Jurkat, Clone E6-1 (cell line): Measurements from ENCODE around the gene CANX.

DNA sequence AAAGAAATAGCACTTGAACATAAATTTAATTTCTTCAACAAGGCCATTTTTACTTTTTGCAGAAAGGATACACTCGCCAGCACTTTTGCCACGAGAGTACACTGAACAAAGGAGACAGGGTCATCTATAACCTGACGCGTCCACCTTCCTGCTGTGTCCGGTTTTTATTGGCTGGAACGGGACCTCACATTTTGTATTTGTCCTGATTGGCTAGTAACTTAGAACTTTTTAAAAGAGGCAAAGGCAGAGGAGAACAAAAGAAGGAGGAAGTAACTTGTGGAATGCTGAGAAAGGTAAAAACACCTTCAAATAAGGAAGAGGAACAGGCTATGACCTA, 17.0 kb upstream of the TMED9 start:
- RRBS: no CpG with 5 or more reads among the region's 6 CpGs

DNA sequence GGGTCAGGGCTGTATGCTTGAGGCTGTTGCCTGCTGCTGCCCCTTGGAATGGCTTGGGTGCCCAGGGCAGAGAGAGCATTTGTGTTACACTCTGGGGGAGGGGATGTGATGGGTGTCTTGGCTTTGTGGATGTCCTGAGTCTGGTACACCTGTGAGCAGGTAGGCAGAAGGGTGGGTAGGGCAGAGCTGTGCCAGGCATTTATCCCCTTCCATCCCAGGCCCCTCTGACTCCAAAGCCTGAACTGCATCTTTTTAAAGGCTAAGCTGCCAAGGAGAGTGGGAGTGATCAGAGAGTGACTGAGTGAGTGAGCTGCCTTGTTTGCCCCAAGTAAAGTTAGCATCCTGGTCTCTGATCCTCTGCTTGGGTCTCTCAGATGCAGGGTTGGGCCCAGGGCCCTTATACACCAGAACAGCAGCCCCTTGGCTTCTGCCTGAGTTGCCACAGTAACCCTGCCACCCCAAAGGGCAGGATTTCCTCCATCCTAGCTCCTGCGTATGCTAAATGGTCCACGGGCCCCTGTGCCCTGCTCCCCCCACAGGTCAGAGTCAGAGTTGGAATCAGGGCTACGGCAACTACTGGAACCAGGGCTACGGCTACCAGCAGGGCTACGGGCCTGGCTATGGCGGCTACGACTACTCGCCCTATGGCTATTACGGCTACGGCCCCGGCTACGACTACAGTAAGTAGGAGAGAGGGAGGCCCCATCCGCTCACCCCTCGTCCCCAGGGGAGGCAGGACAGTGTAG, 5.4 kb downstream of the HNRNPAB start:
- RRBS: no CpG with 5 or more reads among the region's 14 CpGs

DNA sequence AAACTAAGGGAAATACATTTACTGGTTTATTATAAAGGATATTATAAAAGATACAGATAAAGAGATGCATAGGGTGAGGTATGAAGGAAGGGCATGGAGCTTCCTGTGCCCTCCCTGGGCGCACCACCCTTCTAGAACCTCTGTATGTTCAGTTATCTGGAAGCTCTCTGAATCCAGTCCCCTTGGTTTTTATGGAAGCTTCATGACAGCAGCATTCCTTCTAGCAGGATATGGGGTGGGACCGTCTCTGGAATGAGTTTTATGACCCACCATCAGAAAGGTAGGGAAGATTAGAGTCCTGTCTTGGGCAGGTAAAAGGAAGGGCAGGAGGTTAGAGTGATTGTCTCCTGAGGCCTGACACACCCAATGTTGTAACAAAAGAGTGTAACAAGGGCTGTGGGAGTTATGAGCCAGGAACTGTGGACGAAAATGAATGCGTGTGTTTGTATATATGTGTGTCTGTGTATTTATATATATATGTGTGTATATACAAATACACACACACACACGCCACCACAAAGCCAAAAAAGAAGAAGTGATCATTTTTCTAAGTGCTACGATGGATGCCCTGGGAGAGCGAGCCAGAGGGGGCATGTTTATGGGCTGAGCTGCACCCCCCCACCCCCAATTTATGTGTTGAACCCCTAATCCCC, 6.0 kb downstream of the PHYKPL start:
- RRBS: no CpG with 5 or more reads among the region's 7 CpGs

DNA sequence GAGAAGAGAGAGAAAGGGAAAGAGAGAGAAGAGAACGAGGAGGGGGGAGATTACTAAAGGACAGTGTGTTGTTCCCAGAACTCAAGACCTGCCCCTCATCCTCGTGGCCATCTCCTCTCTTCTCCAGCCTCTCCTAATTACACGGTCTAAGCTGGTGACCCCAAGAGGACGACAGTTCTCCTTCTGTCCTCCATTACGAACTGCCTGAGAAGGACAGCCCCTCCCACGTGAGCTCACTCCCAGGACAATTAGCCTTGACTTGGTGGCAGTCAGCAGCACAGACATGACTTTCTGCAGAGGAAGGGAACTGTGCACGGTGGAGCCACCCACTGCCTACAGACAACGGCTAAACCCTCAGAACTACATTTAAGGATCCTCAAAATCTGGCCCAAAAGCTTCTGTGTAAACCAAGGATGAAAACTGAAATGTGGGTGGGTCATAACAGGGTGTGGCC, 99.0 kb downstream of the COL23A1 start:
- RRBS: no CpG with 5 or more reads among the region's 8 CpGs

- RRBS: no CpG with 5 or more reads among the region's 7 CpGs
Observed at GRCh38 chr5:178542396-178542973, 47.7 kb downstream of the COL23A1 start.

DNA sequence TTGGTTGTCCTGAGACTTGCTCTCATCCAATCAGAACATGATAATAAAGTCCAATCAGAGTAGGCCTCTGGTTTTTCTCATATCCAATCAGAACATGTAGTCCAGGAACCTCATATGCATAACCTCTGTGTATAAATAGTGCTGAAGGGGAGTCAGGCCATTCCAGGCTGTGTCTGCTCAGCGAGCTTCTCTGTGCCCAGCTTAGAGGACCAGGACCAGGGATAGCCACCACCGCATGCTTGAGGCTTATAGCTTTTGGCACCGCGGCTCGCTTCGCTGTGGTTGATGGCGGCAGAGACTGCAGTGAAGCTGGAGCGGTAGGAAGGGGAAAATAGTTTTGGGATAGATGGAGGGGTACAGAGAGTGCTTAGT, 26.8 kb upstream of the ZNF354B start:
- RRBS: no CpG with 5 or more reads among the region's 8 CpGs

DNA sequence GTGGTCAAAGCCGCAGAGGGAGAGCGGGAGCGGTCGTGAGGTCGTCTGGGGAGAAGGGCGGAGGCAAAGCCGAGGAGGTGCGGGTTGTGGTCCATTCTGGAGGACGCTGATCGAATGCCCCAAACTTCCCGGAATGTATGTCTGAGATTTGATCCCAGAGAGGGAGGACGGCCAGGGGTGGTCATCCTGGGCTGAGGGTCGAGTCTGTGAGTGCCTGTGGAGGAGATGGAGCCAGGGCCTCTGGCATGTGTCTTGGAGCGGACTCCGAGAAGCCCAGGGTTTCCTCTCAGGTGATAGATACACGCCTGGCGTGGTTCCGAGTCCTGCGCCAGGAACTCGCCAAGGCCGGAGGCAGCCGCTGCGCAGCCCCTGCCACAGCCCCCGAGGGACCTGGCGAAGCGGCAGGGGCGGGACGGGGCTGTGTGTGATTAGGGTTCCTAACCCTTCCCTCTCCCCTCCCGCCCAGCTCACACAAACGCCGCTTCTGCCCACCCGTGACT, 362 bp downstream of the ZNF454 start:
- RRBS: no CpG with 5 or more reads among the region's 32 CpGs

GRCh38 chr5:178995047-178995309, 142 bp downstream of the GRM6 start:
- RRBS: 95% methylated on average over 11 of the region's 23 CpGs

GRCh38 chr5:179265360-179266217, 79.7 kb downstream of the ADAMTS2 start:
- RRBS: 75% methylated on average over 14 of the region's 40 CpGs

- RRBS: 94% methylated on average over 3 of the region's 24 CpGs
Observed at GRCh38 chr5:179270534-179271735, 74.3 kb downstream of the ADAMTS2 start.

DNA sequence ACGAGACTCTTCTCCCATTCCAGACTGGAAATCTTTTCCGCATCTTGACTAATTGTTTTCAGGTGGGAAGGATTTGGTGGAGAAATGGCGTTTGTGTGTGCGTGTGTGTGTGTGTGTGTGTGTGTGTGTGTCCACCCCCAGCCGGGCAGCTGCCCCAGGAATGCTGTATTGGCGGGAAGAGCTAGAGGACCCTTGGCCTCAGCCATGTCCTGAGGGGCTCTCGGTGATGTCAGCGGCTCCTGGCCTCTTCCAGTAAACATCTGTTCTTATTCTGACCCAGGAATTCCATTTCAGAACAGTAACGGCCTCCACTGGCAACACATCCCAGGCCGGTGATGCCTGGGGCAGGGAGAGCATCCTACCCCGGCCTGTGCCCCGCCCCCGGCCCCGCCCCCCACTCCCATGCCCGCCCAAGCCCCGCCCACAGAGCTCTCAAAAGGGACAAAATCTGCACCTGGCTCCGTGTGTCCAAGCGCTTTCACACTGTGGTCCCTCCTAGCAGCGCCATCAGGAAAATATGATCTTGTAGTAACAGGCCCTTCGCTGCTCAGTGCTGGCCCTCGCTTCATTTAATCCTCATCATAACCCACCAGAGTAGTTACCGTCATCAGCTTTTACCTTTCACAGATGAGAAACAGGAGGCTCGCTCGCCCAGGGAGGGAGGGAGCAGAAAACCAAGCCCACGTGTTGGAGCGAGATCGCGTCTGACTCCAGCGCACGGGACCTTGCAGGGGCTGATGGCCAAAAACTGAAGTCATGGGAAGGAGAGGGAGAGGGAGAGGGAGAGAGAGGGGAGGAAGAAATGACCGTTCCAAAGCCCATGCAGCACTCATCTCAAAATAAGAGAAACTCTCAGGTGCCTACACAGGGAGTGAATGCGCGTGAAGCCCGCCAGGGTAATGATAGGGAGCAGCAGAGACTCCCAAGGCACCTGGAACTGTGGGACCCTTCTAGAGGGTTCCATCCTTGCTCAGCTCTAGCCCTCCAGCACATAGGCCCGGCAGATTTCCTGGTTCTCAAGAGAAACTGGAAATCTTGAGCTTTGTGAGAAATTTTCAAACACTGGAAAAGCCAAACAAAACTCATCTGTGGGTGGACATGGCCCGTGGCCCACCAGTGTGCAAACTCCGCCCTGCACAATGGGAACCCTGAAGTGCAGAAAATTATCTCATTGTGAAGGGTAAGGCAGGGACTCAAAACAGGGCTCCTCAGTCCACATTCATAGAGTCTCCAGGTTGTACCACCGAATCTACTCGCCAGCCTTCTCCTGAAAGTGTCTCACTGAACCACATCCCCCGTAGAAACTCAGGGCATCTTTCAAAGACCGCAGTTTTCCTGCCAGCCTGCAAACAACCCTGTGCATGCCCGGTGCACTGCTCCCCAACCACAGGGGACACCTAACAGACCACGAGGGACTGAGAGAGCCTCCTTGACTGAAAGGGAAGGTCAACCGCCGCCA, 18.6 kb downstream of the ADAMTS2 start:
- RRBS: no CpG with 5 or more reads among the region's 45 CpGs

GRCh38 chr5:179475138-179475856, 75.1 kb upstream of the RUFY1 start:
- RRBS: no CpG with 5 or more reads among the region's 23 CpGs

- RRBS: no CpG with 5 or more reads among the region's 10 CpGs
Observed at GRCh38 chr5:179553723-179554364, 3.5 kb downstream of the RUFY1 start.

- RRBS: no CpG with 5 or more reads among the region's 18 CpGs
Observed at GRCh38 chr5:179568494-179569751, 18.6 kb downstream of the RUFY1 start.

DNA sequence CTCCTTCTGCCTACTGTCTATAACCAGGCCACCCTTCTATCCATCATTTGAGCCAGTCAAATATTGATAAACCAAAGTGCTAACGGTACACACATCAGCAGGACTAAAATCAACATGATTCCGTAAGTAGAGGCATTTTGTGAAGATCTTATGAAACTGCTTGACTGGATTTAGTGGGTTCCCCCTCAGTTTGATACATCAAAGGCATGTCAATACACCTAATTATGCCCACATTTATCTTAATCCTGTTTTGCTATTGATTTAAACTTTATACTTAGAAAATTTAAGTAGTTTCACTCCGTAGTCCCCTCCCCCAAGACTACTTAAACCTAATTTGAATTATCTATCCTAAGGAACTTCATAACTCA, 7.1 kb downstream of the HNRNPH1 start:
- RRBS: no CpG with 5 or more reads among the region's 3 CpGs

DNA sequence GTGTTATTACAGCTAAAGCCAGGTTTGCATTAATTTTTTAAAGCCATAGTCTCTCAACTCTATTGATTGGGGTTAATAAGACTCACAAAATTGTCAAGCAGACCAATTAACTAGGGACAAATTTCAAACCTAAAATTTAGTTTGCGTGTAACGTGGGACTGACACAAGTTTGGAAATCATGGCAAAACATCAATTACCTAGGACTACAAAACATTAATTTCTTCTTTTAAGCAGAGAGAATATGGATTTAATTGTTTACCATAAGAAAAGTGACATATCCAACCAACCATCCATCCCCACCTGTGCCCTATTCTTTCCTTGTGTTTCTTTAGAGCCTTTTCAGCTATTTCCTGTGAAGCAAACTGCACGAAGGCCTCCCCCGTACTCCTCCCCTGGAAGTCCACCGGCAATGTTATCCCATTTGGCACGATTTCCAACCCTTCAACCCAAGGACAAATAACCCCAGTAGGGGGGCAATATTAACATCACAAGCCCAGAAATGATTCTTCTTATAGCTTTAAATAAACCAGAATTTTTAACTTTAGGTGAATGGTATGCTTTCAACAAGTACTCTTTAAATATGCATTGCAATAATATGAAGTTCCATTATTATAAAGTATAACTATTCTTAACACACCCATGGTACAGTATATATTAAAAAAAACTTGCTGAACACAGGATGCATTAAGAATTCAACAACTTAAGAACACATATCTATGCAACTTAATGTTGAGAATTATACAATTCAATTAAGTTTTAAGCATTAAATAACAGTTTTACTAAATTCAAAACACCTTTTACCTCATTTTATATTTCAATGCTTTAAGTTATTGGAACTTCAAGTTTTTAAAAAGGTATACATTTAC, 4.3 kb downstream of the HNRNPH1 start:
- RRBS: no CpG with 5 or more reads among the region's 6 CpGs

DNA sequence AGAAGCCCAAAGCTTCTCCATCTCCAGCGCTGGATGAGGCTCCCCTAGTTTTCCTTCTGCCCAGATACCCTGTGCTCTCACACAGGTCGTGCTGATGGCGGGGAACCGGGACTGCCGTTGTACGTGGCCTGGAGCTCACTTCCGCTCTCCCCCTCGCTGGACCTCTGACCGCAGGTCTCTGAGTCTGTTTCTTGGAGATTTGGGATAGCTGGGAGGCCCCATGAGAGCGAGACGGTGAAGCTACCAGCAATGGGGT, 11.1 kb upstream of the HNRNPH1 start:
- RRBS: no CpG with 5 or more reads among the region's 11 CpGs

DNA sequence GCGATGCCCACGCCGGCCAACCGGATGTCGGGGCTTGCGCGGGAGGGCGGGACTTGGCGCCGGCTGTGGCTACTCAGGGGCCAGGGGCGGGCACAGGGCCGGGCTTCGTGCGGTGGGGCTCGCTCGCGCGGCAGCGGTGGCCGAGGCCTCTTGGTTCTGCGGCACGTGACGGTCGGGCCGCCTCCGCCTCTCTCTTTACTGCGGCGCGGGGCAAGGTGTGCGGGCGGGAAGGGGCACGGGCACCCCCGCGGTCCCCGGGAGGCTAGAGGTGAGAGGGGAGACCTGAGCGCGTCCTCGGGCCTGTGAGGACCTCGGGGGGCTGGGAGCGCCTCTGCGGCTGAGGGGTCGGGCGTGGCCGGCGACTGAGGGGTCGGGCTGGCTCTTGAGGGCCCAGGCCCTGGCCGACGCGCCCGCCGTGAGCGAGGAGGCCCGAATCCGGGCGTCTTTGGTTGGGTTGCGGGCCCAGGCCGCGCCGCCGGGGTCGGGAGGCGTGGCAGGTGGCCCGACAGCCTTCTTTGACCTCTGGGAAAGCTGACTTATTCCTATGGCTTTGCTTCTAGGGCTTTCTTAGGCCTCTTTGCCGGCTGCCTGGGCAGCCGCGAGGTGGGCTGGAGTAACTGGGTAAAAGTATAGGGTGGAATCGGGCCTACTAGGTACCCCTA, at the start of gene CANX:
TSS of gene CANX (plus strand) at position 133 of the 662 bp plus-strand sequence.
- RRBS: 2% methylated on average over 30 of the region's 67 CpGs

- RRBS: no CpG with 5 or more reads among the region's 17 CpGs
Observed at GRCh38 chr5:179776344-179777341, 17.1 kb upstream of the LTC4S start.

- RRBS: 4% methylated on average over 16 of the region's 47 CpGs
Observed at GRCh38 chr5:179821429-179822636, 1.1 kb downstream of the SQSTM1 start.